MCF 10A (cell line): Measurements from ENCODE around the genes SERPINA5, DICER1 and TCL1A.

GRCh38 chr14:94376475-94377007 lies 11.9 kb downstream of the SERPINA1 start:
- PRO-cap = no peak
- RRBS = no CpG with 5 or more reads among the region's 5 CpGs

DNA sequence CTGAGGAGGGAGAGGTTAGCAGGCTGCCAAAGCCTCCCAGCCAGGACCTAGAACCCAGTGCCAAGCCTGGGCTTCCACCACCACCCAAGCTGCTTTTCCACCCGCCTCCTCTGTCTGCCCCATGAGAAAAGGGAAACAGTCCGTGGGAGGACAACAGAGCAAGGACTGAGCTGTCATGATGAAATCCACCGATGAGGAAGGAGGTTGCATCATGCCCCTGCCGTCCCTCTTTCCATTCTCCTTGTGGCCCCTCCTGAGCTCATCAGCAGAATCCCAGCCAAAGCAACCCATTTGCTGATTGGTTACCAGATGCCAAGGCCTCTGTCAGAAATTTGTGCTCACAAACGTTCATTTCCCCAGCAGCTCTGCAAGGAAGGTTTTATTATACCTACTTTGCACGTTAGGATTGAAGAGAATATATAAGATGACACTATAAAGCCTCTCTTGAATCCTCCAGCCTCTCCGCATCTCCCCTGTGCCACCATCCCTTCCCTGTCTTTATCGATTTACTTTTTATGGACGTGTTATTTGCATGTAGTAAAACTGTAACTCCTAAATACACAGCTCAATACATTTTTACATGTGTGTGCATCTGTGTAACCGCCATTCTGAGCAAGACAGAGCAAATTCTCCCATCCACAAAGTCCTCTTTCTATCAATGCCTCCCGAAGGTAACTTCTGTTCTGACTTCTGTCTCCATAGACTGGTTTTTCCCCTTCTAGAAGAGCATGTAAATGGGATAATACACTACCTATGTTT lies 6.4 kb upstream of the SERPINA1 start:
- PRO-cap = no peak
- RRBS = no CpG with 5 or more reads among the region's 11 CpGs

DNA sequence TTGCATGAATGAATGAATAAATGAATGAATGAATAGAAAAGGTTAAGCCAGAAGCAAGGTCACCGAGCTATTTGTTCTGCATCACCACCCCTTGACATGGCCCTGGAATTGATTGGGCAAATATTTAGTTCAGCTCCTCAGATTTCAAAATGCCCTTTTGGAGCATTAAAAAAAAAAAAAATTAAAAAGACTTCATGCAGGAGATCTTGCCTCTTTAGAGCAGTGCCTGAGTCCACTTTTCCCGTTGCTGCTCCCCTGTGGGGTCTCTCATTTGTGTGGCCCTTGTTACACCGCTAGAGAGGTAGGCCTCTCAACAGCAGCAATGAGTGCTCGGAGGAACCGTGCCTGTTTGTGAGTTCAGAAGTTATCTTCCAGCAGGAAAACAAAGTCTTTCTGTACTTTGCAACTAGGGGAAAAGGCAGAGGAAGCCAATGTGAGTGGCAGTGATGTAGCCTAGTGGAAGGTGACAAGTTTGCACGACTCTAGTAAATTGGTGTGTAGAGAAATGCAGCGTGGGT lies 8.3 kb upstream of the SERPINA5 start:
- PRO-cap = no peak
- RRBS = no CpG with 5 or more reads among the region's 7 CpGs

DNA sequence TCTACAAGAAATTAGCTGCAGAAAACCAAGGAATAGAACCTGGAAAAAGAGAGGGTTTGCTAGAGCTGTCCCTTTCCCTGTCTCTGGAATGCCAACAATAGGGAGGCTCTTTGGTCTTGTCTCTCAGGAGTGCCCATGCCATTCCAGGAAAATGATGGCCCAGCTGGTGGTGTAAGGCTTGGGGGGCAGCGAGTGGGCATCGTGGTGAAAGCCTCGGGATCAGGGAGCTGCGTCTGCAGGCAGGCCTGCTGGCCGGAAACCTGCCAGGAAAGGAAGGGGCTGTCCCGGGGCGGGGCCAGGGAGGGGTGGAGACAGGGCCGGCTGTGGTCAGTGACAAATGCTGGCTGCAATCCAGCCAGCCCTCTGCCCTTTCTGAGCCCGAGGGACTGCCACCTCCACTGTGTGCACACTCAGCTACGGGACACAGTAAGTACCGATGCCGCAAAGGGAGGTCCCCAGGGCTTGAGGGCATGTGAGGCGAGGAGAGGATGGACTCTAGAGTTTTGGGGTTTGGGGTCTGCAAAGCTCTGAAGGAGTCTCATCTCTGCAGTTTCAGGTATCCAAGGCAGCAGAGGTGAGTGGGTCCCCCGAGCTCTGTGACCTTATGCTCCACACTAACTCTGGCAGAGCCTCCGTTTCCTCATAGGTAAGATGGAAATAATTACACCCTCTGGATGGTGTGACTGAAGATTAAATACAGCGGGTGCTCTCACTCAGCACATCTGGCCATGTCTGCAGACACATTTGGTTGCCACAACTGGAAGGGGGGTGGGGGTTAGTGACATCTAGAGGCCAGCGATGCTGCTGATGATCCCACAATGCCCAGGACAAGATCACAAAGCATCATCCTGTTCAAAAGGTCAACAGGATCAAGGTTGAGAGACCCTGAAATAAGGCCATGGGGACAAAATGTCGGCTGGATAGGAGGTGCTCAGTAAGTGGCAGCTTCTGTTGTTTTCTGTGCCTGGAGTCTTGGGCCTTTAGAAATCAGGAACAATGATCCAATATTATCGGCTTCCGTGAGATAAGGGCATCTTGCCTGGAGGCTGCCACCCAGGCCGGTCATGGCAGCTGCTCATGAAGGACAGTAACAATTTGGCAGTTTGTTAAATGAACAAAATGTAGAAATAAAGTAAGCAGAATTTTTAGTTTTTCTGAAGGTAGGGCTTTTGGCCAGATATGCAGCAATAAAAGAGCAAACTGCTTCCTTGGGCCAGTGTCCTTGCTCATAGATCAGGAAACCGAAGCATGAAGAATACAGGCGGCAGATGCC lies at the start of gene SERPINA5:
SERPINA5 (plus strand) TSS at position 362 of the 1,273 bp plus-strand sequence.
- PRO-cap = no peak
- RRBS = no CpG with 5 or more reads among the region's 23 CpGs

- PRO-cap = no peak
- RRBS = no CpG with 5 or more reads among the region's 3 CpGs
These were observed 1.3 kb downstream of the SERPINA5 start for GRCh38 chr14:94582410-94582963.

- PRO-cap = no peak
- RRBS = no CpG with 5 or more reads among the region's 7 CpGs
These were observed 14.9 kb upstream of the SERPINA3 start for GRCh38 chr14:94597169-94597772.

GRCh38 chr14:94613233-94613560 lies 1.0 kb downstream of the SERPINA3 start:
- PRO-cap = unidirectional peak, minus-strand start at chr14:94613350
- RRBS = no CpG with 5 or more reads among the region's 6 CpGs

GRCh38 chr14:95131368-95131886 lies 25.9 kb downstream of the DICER1 start:
- PRO-cap = no peak
- RRBS = no CpG with 5 or more reads among the region's 1 CpG

- PRO-cap = no peak
- RRBS = no CpG with 5 or more reads among the region's 6 CpGs
These were observed 18.9 kb downstream of the DICER1 start for GRCh38 chr14:95138316-95138982.

GRCh38 chr14:95156598-95157613 lies at the start of gene DICER1:
Gene DICER1 (minus strand): TSS chr14:95157529.
- PRO-cap = bidirectional peak, plus-strand start at chr14:95156902, minus-strand start at chr14:95156923; bidirectional peak, plus-strand start at chr14:95157687, minus-strand start at chr14:95157374
- RRBS = under 1% methylated on average over 47 of the region's 127 CpGs

- PRO-cap = no peak
- RRBS = no CpG with 5 or more reads among the region's 8 CpGs
These were observed 24.0 kb upstream of the DICER1 start for GRCh38 chr14:95181269-95181854.

DNA sequence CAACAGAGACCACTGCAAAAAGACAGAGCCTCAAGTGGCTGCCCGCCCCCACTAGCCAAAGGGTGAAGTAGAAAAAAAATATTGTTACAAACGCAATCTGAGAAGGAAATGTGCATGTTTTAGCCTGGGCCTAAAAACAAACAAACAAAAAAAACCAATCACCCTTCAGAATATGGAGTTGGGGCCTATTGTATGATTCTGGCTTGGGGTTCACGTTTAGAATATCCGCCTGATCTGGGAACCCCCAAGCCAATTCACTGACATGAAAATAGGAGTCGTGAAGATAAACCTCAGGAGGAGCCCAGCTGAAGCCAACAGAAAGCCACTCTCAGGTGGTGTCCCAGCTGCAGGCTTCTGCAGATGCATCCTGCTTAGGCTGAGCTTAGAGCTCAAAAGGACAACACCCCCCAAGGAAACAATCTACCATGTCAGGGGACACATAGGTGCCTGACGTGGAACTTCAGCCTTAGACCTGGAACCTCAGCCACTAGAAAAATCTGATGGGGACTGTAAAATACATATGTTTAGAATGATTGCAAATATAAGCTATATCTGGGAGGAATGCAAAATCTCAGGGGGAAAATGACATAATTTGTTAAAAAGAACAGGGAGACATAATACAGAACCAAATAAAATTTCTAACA lies 51.9 kb downstream of the SYNE3 start:
- PRO-cap = no peak
- RRBS = no CpG with 5 or more reads among the region's 6 CpGs

DNA sequence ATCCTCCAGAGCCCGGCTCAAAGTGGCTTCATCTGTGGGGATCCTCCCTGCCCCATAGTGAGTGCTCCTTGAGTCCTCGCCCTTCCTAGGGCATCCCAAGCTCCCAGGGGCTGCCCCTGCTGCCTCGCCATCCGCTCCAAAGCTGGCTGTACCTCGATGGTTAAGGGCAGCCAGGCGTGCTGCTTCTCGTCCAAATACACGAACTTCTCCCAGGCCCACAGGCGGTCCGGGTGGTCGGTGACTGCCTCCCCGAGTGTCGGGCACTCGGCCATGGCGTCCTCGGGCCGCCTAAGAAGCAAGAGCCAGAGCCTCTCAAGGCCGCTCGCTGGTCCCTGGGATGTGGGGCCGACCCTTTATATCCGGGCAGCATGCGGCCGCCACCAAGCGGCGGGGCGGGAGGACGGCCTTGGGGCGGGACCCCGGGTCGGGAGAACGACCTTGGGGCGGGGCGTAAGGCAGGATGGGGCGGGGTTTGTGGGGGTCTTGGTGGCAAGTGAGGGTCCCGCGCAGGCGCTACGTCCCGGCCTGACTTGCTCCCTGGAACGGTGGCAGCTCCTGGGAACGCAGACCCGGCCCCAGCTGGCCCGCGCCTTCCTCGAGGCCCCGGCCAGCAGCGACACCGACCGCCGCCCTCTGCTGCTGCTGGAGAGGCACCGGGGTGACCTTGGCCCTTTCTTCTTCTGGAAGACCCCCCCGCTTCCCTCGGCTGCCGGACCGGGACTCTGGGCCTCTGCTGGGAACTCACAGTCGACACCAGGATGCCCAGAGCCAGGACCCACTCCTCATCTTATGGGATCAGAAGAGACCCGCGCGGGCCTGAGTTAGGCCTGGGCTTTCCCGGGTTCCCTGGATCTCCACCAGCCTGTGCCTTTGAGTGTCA lies at the start of gene TCL1A:
TCL1A (minus strand) TSS at position 331 of the 880 bp plus-strand sequence.
- PRO-cap = no peak
- RRBS = 68% methylated on average over 26 of the region's 60 CpGs

DNA sequence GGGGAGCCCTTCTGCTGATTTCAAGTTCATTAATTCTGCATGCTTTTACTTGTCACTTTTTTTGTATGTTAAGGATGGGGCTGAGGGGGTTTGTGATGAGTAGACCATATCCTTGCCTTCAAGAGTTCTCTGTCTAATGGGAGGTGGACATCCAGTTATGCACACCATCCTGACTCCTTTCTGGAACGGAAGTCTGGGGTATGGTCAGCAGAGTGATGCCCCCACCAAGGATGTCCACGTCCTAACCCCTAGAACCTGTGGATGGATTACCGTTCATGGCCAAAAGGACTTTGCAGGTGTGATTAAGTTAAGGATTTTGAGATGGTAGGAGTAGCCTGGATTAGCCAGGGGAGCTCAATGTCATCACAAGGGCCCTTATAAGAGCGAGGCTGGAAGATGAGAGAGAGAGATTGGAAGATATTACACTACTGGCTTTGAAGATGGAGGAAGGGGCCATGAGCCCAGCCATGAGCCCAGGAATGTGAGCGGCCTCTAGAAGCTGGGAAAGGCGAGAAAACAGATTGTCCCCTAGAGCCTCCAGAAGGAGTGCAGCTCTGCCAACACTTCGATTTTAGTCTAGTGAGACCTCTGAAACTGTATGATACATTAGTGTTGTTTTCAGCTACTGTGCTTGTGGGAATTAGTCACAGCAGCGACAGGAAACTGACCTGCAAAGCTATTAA lies 44.1 kb downstream of the C14orf132 start:
- PRO-cap = no peak
- RRBS = no CpG with 5 or more reads among the region's 8 CpGs

DNA sequence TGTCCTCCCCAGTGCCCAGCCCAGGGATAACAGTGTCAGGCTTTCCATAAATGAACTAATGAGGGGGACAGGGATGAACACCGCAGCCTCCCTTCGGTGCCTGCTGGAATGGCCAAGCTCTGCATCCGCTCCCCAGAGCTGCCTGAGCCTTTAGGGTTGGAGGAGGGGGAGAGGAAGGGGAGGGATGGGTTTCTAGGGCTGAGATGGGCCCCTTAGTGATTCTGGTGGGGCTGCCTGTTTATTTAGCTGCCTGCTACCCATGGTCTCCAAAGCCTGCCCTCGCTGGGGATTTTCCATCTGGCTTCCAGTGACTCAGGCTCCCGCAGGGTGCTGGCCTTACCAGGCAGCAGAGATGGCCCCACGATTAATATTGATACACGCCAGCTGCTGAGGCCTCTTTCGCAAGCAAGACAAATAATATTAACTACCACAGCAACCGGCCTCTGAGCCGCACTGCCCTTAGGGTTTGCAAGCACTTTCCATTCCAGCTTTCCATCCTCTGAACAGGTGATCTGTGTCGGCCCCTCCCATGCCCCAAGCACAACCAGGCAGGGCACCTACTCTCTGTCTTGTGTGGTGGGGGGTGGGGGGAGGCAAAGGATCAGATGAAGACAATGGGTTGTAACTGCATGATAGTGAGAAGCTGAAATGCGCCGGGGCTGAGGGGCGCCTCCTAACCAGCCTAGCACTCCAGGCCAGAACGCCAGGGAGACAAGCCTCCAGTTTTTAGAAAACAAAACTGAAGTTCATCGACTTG lies 56.6 kb downstream of the C14orf132 start:
- PRO-cap = no peak
- RRBS = no CpG with 5 or more reads among the region's 16 CpGs

DNA sequence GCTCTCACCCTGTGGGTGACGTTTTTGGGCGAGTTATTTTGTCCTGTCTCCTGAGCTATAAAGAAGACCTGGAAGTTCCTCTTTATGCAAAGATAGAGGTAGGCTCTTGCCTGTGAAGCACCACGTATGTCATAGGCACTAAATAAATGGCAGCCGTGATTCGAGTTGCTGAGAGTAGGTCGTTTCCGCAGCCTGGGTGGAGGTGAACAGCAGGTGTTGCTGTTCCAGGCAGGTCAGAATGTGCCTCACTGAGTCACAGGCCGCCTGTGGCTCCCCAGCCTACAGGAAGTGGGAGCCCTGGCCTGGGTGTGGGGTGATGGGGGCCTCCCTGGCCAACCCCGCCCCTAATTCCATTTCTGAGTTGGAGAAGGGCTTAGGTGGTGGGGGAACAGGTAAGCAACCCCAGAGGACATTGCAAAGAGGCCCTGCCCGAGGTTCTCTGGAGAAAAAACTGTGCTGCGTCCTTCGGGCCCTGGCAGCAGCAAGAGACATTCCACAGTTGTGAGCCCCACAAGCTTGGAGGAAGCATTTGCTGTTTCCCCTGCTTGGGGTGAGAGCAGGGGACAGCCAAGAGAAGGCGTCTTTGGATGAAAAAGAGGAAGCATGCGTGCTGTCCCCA lies 1.1 kb downstream of the BDKRB2 start:
- PRO-cap = no peak
- RRBS = no CpG with 5 or more reads among the region's 14 CpGs

DNA sequence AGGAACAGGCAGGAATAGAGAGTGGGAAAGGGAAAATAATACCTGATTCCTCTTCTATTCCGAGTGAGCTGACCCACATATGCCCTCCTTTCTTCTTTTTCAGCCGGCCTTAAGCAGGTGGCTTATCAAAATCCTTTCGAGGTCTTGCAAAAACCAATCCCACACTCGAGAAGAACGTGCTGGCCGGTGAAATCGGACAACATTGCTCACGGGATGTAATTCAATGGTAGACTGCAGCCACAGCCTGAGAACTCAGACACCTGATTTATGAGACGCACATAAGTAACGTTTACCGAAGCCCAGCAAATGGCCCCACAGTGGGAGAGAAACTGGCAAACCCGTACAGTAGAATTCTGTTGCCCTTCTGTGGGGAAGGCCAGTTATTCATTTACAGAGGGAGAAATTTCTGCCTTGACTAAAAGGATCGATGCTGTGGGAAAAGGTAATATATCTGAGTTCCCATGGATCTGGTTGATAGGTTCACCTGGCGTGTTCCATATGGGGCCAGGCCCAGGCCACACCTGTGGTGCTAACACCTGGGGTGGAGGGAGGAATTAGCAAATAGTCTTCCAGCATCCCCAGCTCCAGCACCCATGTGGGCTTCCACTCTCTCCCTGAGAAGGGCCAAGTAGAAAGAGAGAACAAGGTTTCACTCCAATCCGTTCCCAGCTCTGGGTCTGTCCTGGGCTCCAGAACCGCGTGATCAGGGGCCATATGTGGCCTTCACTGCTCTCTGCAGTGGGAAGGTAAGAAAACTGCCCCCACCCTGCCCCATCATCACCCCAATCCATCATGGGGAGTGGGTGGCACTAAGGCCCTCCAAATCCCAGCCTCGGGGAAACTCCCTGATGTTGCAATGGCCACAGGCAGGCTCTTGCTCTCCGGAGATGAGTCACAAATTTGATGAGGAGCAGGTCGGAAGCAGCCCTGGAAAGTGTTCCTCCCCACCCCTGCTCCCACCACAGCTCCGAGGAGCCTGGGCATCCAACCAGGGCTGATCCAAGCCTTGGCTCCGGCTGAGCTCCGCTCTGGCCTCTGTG lies 12.6 kb downstream of the BDKRB1 start:
- PRO-cap = no peak
- RRBS = 74% methylated on average over 5 of the region's 23 CpGs

DNA sequence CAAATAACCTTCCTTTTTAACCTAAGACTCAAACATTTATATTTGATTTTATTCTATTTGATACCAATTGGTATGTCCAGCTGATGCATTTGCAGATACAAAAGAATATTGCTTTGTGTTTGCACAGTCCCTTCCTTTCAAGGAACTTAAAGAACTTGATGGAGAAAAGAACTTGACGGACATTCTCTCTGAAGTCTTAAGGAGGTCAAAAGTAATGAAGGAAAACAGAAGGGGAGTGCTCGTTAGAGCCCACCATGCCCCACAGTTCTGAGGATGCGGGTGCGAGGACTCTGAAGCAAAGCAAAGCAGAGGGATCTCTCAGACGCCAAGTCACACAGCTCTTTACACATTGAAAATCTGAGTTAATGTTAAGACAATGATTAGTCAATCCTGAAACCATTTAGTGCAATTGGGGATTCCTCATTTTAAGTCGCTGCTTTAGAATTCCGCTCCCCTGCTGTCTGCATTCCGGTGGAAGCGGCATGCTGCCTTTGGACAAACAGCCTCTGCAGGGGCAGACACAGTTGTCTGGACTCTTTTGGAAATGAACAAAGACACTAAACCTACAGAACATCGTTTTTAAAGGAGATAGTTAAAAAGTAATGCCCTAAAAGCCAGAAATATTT lies 26.3 kb downstream of the BDKRB1 start:
- PRO-cap = no peak
- RRBS = no CpG with 5 or more reads among the region's 10 CpGs

DNA sequence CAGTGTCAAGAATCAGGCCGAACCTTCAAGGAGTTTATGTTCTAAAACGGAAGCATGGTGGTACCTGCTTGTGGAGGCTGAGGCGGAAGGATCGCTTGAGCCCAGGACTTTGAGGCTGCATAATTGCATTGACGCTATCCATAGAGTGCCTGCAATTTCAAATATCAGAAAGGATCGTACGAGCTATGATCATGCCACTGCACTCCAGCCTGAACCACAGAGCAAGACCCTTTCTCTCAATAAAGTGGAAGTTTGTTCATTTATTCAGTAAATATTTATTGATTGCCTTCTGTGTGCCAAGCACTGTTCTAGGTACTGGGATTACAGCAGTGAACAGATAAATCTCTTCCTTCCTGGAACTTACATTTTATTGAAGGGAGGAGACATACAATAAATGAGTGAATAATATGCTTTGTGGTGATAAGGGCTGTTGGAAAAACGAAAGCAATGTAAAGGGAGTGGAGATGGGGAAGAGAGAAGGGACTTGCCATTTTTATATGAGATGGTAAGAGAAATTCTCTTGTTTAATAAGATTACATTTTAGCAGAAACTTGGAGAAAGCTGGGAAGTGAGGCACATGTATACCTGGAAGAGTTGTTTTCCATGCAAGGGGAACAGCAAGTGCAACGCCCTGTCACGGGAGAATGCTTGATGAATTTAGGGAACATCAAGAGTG lies 1.6 kb downstream of the GSKIP start:
- PRO-cap = no peak
- RRBS = no CpG with 5 or more reads among the region's 10 CpGs

- PRO-cap = no peak
- RRBS = no CpG with 5 or more reads among the region's 5 CpGs
These were observed 71.4 kb downstream of the PAPOLA start for GRCh38 chr14:96573435-96574076.